ENCODE measurements around a stretch of chr1.

- RAMPAGE, long total RNA: no peak
- RRBS: no CpG with 5 or more reads among the region's 12 CpGs
These were observed 42.6 kb upstream of the FMO2 start for GRCh38 chr1:171142063-171143279.

DNA sequence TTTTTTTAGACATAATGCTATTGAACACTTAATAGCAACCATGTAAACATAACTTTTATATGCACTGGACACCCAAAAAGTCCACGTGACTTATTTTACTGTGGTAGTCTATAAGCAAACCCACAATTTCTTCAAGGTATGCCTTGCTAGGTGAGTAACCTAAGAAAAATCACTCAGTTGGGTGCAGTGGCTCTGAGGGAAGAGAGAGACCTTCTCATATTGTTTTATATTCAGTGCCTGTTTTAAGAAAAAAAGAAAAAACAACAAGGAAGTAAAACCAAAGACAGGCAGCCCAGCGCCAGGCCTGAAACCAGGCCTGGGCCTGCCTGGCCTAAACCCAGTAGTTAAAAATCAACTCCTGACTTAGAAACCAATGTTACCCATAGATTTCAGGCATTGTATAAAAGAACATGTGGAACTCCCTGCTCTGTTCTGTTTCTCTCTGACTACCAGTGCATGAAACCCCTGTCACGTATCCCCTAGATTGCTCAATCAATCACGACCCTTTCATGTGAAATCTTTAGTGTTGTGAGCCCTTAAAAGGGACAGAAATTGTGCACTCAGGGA lies 21.7 kb upstream of the MYOCOS start:
- RAMPAGE, long total RNA: no peak
- RRBS: no CpG with 5 or more reads among the region's 4 CpGs

DNA sequence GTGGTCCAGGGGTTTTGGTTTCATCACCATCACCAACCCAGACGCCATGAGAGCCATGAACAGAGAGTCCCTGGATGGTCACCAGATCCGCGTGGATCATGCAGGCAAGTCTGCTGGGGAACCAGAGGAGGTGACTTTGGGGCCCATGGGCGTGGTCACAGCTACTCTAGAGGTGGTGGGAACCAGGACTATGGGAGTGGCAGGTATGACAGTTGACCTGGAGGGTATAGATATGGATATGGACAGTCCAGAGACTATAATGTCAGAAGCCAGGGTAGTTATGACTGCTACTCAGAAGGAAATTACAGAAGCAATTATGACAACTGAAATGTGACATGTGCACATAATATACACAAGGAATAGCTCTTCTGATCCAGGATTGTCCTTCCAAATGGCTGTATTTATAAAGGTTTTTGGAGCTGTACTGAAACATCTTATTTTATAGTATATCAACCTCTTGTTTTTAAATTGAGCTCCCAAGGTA lies 19.2 kb upstream of the METTL13 start:
- RAMPAGE, long total RNA: no peak
- RRBS: no CpG with 5 or more reads among the region's 4 CpGs

- RAMPAGE, long total RNA: no peak
- RRBS: no CpG with 5 or more reads among the region's 2 CpGs
These were observed 232.1 kb upstream of the C1orf105 start for GRCh38 chr1:172188338-172188746.

GRCh38 chr1:172356471-172356993 lies 64.0 kb upstream of the C1orf105 start:
- RAMPAGE, long total RNA: no peak
- RRBS: no CpG with 5 or more reads among the region's 1 CpG

- RAMPAGE, long total RNA: no peak
- RRBS: no CpG with 5 or more reads among the region's 5 CpGs
These were observed 59.5 kb upstream of the C1orf105 start for GRCh38 chr1:172361043-172361369.

GRCh38 chr1:172427162-172427709 lies 6.8 kb downstream of the C1orf105 start:
- RAMPAGE, long total RNA: no peak
- RRBS: no CpG with 5 or more reads among the region's 2 CpGs

DNA sequence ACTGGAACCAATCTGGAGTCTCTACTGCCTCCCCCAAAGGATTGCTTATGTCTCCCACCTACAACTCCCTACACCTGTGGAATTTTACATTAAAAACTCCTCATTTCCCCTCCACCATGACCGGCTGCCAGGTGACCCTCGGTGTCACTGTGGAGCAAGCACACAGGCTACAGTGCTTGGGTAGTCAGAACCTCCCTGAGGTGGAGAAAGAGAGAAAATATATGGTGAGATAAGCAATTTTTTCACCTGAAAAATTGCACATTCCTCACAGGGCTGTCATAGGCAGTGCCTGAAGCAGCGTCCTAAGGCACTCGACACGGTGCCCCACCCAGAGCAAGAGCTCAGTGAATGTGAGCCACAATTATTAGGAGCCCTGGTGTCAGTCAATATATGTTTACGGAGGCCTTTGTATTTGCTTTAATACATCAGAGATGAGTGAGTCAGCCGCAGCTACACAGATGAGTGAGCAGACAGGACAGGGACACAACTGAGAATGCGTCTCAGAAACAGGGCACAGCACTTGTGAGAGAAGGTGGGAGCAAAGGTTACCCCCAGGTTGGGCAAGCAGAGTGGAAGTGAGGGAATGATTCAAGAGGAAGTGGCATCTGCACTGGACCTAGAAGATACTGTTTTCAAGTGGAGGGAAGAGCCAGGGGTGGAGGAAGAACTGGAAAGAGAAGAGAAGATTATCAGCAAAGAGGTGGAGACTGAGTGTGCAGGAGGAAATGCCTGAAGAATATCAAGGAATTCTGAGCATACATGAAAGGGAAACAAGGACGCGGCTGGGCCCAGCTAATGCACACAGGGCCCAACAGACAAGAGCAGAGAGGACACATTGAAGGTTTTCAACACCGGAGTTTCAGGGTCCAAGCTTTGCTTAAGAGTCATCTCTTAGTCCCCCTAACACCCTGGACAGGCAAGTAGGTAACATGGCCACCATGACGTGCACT lies 5.2 kb upstream of the PIGC start:
- RAMPAGE, long total RNA: no peak
- RRBS: no CpG with 5 or more reads among the region's 12 CpGs

DNA sequence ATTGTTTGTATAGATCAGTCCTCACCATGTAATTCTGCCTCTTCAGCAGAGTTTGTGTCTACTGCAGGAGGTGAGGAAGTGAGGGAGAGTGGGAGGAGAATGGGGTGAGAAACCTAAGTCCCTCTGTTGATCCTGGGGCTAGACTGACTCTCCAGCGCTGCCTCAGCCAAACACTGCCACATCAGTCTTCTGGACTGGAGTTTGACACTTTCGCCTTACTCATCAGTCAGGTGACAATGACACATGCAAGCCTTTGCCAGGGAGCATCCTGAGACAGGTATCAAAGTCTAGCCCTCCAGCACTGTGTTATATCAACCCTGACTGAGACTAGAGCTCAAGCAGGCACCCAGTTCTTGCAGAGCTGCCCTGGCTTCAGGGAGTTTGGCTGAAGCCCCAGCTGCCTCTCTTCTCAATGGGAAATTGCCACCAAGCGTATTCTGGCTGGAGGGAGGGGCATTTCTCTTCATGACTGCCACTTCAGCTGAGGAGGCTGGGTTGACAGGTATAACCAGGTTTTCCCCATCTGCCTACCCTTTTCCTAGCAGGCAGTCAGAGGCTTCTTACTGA lies 33.2 kb upstream of the SUCO start:
- RAMPAGE, long total RNA: no peak
- RRBS: no CpG with 5 or more reads among the region's 3 CpGs

GRCh38 chr1:172662279-172663285 lies 3.7 kb downstream of the FASLG start:
- RAMPAGE, long total RNA: no peak
- RRBS: no CpG with 5 or more reads among the region's 16 CpGs

GRCh38 chr1:172717660-172717968 lies 58.7 kb downstream of the FASLG start:
- RAMPAGE, long total RNA: no peak
- RRBS: no CpG with 5 or more reads among the region's 3 CpGs

- RAMPAGE, long total RNA: no peak
- RRBS: no CpG with 5 or more reads among the region's 2 CpGs
These were observed 159.9 kb downstream of the FASLG start for GRCh38 chr1:172818863-172819086.

DNA sequence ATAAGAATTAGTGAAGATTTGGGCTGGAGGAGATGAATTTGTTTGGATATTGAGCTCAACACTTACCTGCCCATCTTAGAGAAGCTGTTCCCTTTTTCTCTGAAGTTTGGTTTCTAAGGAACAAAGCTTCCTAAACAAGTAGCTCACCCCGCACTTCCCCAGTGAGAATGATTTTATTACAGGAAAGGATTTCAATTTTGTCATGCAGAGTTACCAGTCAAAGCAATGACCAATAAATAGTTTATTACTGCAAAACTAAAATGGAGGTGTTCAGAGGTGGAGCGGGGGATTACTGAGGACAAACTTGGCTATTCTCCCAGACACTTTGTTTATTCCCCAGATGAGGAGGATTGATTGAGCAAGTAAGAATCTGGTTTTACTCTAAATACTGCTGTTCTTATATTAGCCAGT lies 136.3 kb downstream of the TNFSF18 start:
- RAMPAGE, long total RNA: no peak
- RRBS: no CpG with 5 or more reads among the region's 2 CpGs

- RAMPAGE, long total RNA: no peak
- RRBS: no CpG with 5 or more reads among the region's 22 CpGs
These were observed 64.0 kb downstream of the TNFSF18 start for GRCh38 chr1:172986587-172987207.

GRCh38 chr1:173205301-173206237 lies 1.6 kb downstream of the TNFSF4 start:
- RAMPAGE, long total RNA: no peak
- RRBS: no CpG with 5 or more reads among the region's 8 CpGs

DNA sequence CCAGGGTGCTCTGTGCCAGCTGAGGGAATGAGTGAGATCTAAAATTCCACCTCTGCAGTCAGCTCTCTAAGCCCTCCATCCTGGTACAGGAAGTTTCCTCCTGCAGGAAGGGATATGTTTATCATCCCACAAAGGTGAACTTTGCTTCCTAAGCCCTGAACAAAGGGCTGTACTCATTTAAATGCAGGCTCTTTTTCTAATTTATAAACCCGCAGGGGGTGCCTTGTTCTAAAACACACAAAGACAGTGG lies 3.6 kb upstream of the TNFSF4 start:
- RAMPAGE, long total RNA: no peak
- RRBS: no CpG with 5 or more reads among the region's 1 CpG

- RAMPAGE, long total RNA: no peak
- RRBS: no CpG with 5 or more reads among the region's 1 CpG
These were observed 85.8 kb upstream of the PRDX6 start for GRCh38 chr1:173391077-173391902.

DNA sequence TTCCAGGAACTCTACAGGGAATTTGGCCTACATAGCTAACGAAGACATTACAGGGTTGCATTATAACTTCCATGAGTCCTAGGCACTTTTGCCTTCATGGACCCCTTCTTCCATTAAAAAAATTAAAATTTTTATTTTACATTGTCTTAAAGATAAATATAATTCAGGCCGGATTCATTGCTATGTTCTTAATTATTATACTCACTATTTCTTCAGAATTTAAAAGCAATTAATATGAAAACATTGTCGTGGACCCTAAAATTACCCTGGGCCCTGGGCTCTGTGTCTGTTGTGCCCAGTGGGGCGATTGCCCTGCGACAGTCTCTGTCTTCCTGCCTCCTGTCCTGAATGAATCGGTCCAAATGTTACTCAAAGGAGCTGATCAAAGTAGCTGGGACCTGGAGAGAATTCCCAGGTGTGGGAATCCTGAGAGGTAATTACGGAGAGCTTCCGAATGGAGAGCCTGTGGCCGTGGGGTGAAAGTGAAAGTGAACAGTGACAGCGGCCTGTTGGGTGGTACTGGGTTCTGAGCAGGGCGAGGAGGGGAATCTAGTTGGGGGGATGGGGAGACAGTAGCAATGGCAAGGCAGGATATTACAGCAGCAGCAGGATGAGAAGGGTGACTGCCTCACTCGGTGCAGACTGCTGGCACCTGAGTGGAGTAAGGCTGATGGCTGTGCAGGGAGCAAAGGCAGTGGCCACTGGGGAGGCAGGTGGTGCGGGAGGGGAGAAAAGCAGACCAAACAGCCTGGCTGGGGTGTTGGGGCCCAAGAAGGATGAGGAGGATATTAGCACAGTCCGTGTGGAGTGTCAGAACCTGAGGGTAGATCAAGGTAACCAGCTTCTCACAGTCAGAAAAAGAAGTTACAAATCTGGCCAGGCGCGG lies 70.5 kb upstream of the PRDX6 start:
- RAMPAGE, long total RNA: no peak
- RRBS: no CpG with 5 or more reads among the region's 16 CpGs

DNA sequence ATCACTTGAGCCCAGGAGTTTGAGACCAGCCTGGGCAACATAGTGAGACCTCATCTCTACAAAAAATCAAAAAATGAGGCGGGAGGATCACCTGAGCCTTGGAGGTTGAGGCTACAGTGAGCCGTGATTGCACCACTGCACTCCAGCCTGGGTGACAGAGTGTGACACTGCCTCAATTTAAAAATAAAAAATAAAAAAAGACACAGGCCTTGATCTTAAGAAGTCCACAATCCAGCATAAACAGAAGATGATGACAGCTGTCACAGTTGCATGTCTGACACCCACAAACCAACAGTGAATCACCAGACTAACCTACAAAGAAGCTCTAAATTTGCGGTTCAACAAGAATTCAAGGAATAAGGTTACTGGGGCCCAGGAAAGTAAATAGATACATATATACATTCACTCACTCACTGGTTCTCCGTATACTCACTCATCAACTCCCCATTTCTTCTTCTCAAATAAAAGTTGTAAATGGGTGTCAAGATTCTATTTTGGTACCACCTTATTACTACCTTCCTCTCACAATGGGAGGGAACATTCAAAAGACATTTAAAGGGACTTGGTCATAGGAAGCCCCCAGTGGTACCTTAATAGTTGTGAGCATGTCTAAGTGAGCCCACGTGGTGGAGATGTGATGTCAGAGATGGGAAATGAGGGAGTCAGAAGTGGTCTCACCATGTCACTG lies 66.9 kb upstream of the PRDX6 start:
- RAMPAGE, long total RNA: no peak
- RRBS: no CpG with 5 or more reads among the region's 5 CpGs

DNA sequence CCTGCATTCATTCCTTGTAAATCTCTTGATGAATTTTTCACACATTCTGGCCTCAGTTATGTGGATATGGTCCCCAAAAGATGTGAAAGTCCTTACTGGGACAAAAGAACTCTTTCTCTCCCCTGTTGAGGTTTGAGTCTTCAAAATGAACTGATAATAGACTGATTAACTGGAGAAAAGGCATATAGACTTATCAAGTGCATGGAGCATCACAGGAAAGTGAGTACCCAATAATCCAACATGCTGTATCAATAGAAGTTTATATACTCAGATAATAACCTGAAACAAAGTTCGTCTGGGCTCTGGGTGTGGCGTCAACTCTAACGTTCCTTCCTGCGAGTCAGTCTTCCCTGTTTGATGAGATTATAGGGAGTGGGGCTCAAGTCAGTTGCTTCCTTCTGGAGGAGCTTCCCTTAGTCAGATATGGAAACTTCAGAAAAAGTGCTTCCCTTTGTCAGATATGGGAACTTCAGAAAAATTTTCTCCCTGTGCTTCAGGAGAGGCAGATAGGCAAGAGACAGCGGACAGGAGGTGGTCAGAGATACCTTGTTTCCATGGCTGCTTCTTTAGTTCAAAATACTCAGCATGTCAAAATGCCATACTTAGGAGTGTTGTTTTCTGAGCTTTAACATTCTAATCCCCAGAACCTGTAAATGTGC lies 51.2 kb upstream of the PRDX6 start:
- RAMPAGE, long total RNA: no peak
- RRBS: no CpG with 5 or more reads among the region's 5 CpGs